ENCODE results near the genes ELL2 and RIOK2.

DNA sequence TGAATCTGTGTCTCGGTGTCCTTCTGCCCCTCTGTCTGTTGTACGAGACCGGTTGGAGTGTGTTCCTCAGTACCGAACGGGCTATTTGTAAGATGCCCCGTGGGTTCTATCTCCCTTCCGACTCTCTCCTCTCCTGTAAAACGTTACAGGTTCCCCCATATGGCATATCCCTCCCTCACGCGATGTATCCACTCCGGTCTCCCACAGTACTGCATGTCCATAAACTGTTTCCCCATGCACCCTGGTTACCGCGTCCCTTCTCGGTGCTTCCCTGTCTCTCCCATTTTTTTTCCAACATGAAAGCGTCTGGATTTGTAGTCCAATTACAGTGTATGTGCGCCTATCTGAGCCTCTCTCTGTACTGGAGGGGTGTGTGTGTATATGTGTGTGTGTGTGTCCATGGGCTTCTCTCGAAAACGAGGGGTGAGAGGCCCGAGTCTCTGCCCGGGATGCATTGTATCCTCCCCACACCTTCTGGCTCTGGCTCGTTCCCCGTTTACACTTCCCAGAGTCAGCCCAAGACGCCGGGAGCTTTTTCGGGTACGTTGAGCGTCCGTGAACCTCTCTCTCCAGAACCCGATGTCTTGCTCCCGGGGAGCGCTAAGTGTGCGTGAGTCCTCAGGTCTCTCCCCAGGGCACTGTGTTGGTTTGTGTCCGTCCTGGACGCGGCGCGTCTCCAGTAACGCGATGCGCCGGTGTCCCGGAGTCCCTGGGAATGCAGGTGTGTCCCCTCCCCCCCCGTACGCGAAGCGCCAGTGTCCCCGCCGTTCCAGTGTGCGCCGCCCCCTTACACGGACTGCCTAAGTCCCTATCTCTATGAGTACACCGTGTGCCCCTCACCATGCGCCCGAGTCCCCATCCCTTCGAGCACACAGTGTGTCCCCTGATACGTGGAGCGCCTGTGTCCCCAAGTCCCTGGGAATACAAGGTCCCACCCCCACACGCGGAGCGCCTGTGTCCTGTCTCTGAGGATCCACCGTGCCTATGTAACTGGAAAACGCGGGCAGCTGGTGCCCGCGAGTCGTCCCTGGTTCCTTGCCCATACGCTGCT, 1.2 kb downstream of the ELL2 start:
- PRO-cap, result bidirectional peak, plus-strand start at position 755 of the sequence, minus-strand start at position 640 of the sequence
- RAMPAGE, long total RNA, 2 experiments, result no peak in any of the 2 experiments

DNA sequence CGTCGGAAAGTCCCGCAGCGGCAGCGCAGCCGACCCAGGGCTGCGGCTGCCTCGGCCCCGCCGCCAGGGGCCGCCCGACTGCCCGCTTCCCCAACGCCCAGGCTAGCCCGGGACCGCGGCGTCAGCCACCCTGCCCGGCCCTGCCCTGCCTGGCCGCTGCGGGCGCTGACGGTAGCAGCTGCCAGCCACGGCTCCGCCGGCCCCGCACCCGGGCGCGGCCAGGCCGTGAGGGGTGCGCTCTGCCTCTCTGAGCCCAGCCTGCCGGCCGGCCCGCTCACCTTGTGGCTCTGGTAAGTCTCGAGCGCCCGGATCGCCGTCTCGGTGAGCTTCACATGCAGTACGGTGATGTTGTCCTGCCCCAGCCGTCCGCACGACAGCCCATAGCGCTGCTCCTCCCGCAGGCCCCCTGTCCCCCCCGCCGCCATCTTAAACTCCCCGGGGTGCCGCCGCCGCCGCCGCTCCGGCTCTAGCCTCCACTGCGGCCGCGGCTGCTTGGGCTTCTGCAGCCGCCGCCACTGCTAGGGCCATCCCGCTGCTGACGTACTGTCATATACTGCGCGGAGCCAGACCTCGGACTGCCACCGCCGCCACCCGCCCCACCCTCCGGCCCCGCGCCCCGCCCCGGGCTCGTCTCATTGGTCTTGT, at the start of gene ELL2:
ELL2 (minus strand) TSS at position 555 of the 645 bp plus-strand sequence.
- PRO-cap, result bidirectional peak, plus-strand start at position 150 of the sequence, minus-strand start at position 62 of the sequence; unidirectional peak, minus-strand start at position 334 of the sequence; unidirectional peak, minus-strand start at position 375 of the sequence; bidirectional peak, plus-strand start outside the sequence, minus-strand start at position 545 of the sequence
- RAMPAGE, long total RNA, 2 experiments, result start-site peak on the minus strand in 1 of 2 experiments, centred at position 537 of the sequence, 187 reads per replicate

DNA sequence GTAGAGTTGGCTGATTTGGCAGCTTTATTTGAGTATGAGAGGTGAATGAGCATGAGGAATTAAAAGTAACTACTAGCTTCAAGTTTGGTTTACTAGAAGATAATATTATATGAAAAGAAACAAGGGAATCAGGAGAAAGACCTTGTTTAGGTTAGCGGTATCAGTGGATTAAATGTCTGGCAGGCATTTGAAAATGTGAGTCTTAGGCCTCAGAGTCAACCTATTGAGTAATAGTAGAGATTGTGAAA, 7.9 kb upstream of the ELL2 start:
- PRO-cap, result no peak
- RAMPAGE, long total RNA, 2 experiments, result no peak in any of the 2 experiments

DNA sequence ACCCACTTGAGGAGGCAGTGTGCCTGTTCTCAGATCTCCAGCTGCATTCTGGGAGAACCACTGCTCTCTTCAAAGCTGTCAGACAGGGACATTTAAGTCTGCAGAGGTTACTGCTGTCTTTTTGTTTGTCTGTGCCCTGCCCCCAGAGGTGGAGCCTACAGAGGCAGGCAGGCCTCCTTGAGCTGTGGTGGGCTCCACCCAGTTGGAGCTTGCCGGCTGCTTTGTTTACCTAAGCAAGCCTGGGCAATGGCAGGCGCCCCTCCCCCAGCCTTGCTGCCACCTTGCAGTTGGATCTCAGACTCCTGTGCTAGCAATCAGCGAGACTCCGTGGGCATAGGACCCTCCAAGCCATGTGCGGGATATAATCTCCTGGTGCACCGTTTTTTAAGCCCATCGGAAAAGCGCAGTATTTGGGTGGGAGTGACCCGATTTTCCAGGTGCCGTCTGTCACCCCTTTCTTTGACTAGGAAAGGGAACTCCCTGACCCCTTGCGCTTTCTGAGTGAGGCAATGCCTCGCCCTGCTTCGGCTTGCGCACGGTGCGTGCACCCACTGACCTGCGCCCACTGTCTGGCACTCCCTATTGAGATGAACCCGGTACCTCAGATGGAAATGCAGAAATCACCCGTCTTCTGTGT, 147.0 kb upstream of the ELL2 start:
- PRO-cap, result no peak
- RAMPAGE, long total RNA, 2 experiments, result no peak in any of the 2 experiments

DNA sequence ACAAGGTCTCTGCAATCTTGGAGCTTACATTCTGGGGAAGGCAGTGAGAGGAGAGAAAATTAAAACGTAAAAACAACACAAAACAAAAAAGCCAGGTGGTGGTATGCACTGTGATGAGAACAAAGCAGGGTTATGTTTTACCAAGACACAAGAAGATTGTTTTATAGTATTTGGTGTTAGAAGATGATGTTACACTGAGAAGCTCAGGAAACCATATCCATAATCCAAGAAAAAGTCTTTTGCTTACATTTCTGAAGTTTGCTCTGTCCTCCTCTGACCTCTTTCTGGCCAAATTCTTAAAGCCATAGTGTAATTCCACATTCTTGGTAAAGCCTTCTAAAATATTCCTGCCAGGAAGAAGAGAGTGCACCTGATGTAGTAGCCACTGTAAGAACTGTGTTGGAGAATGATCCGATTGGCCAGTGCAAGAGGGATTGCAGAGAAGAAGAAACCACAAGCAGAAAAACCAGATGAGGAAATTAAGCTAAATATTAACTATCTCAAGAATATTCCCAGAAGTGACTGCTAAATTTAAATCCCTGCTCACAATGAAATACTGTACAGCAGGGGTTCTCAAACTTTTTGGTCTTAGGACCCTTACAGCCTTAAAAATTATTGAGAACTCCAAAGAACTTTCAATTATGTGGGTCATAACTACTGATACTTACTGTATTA, 218.3 kb downstream of the PCSK1 start:
- PRO-cap, result no peak
- RAMPAGE, long total RNA, 2 experiments, result no peak in any of the 2 experiments

GRCh38 chr5:96243140-96243570, 189.9 kb downstream of the PCSK1 start:
- PRO-cap, result no peak
- RAMPAGE, long total RNA, 2 experiments, result no peak in any of the 2 experiments

DNA sequence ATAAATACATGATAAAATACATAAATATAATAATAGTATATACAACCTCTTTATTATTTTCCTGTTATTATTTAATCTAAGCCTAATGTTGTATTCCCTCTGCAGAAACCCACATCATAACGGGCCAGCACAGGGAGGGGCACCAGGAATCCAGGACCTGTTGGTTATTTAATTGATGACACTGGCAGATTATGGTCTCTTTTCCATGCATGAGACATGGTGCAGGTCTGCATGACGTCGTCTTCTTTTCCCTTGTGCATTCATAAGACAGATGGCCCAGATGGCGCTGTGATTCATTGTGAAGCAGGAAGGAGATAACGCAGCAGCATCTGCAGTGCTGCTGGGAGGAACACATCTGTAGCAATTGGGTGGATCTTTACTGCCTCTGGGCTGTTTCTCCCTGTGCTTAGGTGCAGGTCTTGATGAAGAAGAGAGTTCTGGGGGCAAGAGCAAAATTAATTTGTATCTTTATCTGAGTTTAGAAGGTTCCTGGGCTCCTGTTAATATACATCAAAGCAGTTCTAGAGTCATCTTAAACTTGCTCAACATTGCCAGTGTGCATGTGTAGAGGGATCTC, 176.2 kb downstream of the PCSK1 start:
- PRO-cap, result no peak
- RAMPAGE, long total RNA, 2 experiments, result no peak in any of the 2 experiments

DNA sequence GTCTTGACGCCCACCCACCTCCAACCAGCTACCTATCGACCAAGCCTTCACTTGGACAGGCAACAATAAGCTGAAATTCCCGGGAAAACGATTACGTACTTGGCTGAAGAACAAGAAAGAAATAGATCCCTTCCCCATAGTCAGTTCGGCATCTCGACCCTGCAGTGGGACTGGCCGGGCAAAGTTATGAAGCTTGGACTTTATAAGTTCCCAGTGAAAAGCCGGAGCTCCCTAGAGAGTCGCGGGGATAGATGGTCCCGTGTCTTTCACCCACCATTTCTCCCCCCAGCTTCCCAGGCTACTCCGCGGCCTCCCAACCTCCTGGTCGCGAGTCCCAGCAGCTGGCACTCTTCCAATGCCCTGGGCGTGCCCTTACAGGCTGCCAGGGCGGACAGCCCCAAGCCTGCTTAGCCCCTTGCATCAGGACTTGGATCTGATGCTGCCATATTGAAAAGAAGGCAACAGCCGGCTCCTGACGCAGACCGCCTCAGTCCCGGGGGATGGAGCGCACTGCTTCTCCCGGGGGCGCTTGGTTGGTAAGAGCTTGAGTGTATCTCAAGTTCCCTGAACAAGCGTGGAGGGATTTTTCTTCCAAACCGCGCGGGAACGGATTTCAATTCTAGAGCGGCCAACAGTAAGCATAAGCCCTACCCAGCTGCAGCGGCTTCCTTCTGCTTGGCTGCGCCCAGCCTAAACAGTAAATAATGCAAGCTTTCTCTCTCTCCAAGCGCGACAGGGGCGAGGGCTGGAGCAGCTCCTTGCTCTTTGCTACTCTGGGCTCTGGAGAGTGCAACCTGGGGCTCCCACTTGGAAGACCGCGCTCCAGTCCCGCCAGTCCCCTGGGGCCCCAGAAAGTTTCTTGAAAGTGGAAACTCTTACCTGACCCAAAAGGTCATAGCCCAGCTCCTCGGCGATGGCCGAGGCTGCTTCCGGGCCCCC, 795 bp downstream of the PCSK1 start:
- PRO-cap, result no peak
- RAMPAGE, long total RNA, 2 experiments, result no peak in any of the 2 experiments

DNA sequence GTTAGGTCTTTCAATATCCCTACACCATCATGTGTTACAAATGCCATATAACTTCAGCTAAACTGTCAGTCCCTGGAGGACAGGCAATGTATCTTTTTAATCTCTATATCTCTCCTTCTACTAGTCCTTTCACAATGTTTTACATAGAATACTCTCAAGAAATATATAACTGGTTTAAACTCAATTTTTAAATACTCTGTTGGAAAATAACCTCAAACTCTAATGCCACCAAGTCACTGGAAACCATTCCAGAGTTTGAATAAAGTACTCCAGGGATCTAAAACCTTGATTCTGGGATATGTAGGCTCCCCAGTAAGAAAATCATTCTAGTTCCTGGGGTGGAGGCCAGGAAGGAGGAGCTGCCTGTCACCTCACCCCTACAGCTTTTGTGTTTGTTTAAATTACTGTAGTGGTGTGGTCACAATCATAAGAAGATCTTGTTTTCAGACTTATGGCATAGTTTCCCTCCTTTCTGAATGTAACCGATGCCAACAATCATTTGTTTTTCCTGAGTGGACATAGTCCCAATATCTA, 1.8 kb upstream of the CAST start:
- PRO-cap, result no peak
- RAMPAGE, long total RNA, 2 experiments, result no peak in any of the 2 experiments

GRCh38 chr5:96666531-96667074, 4.4 kb downstream of the CAST start:
- PRO-cap, result no peak
- RAMPAGE, long total RNA, 2 experiments, result no peak in any of the 2 experiments

- PRO-cap, result bidirectional peak, plus-strand start at chr5:96703157, minus-strand start at chr5:96703160; bidirectional peak, plus-strand start at chr5:96703470, minus-strand start at chr5:96703367
- RAMPAGE, long total RNA, 2 experiments, result no peak in any of the 2 experiments
These were observed 41.1 kb downstream of the CAST start for GRCh38 chr5:96702956-96704010.

DNA sequence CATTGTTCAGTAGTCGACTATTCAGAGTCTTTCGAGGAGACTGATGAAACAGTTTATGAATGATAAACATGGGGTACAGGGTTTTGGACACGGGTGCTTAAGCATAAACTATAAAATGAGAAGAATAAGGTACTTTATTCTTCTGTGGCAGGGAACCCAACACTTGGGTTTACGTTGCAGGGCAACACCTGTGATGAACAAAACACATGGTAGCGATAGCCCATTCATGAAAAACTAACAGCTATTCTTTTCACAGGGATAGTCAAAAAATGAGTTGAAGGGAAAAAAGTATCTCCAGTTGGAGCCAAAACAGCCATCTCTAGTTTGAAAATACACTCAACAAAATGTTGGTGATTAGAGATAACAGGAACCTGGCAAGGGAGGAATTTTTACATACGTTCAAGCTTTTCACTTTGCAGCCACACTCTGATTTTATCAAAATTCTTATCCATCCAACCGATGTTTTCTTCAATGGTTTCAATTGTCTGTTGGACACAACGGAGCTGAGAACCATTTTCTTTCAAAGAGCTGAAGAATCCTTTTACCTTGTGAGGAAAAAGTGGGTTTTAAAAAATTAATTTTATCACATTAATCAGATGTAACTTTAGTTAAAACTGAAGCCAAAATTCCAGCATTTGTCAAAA, 31.6 kb downstream of the ERAP1 start:
- PRO-cap, result no peak
- RAMPAGE, long total RNA, 2 experiments, result no peak in any of the 2 experiments

GRCh38 chr5:96806968-96807190, 866 bp downstream of the ERAP1 start:
- PRO-cap, result no peak
- RAMPAGE, long total RNA, 2 experiments, result no peak in any of the 2 experiments

- PRO-cap, result no peak
- RAMPAGE, long total RNA, 2 experiments, result no peak in any of the 2 experiments
These were observed 11.9 kb upstream of the LNPEP start for GRCh38 chr5:96923873-96924445.

DNA sequence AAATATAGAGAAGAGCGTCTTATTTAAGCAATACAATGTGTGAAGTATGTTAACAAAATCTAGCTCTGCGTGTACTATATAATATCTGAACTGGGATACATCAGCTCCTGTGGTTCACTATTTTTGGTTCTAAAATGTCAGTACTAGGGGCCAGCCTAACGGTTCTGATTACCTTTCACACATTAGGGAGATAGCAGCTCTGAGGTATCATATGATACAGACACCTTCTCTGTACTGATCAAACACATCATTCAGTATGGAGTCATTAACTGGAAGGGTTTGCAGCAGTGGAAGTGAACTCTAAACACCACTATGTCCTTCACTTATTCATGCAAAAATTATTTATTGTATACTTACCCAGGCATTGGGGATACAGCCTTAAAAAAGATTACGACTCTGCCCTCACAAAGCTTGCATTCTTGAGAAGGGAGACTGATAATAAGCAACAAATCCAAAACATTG, 2.1 kb upstream of the LNPEP start:
- PRO-cap, result no peak
- RAMPAGE, long total RNA, 2 experiments, result no peak in any of the 2 experiments

- PRO-cap, result no peak
- RAMPAGE, long total RNA, 2 experiments, result no peak in any of the 2 experiments
These were observed 96.5 kb downstream of the LNPEP start for GRCh38 chr5:97031974-97033206.

GRCh38 chr5:97182430-97183370, at the start of gene RIOK2:
RIOK2 (minus strand) TSS chr5:97183247.
- PRO-cap, result unidirectional peak, plus-strand start at chr5:97182824; bidirectional peak, plus-strand start at chr5:97183084, minus-strand start at chr5:97183060; bidirectional peak, plus-strand start at chr5:97183212, minus-strand start at chr5:97183215
- RAMPAGE, long total RNA, 2 experiments, result start-site peak on the minus strand in 2 of 2 experiments, at chr5:97183189-97183226 at its widest, 45 to 53 reads per replicate

DNA sequence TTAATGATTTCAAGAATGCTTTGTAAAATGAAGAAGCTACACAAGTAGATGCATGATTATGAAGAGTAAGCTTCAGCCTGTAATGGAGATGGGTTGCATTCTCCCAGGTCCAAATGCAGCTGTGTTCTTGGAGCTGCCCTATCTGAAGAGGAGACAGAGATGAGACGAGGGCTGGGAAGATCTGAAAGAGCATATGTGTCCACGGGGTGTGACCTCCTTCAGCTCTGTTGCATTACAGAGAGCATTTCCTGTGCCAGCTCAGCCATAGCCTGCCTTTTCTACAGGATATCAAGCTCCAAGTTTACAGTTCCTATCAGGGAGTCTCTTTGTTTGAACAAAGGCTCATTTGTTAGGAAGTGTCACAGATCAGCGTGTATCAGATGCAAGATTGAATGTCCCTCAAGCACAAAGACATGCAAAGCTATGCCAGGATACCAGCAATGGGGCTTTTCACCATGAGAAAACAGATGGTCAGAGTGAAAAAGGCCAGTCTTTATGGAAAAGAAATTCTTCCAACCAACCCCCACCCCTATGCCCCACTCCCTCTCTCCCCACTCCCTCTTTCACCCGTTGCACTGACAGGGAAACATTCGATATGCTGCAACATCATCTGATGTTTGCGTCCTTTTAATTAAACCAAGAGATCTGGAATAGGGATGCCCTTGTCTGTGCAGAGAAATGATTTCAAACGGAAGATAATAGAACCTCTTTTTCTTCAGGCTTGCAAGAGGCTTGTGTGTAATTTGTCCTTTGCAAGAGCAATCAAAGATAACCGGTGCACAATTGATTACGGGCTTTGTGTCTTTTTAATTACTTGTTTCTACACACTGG, 263.2 kb upstream of the RGMB start:
- PRO-cap, result no peak
- RAMPAGE, long total RNA, 2 experiments, result no peak in any of the 2 experiments

DNA sequence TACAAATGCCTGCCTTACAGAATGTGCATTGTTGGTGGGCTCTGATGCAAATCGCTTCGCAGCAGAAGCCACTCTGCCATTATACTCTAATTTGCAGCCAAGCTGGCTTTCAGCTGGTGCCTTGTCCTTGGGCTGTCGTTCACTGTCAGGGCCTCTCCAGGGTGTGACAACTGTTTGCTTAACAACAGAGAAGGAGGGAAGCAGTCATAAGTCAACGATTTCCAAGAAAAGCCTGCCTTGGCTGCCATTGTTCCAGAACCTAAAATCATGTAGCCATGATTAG, 260.1 kb upstream of the RGMB start:
- PRO-cap, result no peak
- RAMPAGE, long total RNA, 2 experiments, result no peak in any of the 2 experiments

- PRO-cap, result no peak
- RAMPAGE, long total RNA, 2 experiments, result no peak in any of the 2 experiments
These were observed 46.8 kb downstream of the CHD1 start for GRCh38 chr5:98881757-98882602.